Endometrial microvascular endothelial cells (primary cell): ENCODE data around the gene ACKR2.

GRCh38 chr3:42033062-42033382 is 58.1 kb upstream of the TRAK1 start:
- RAMPAGE, long total RNA, result no peak

DNA sequence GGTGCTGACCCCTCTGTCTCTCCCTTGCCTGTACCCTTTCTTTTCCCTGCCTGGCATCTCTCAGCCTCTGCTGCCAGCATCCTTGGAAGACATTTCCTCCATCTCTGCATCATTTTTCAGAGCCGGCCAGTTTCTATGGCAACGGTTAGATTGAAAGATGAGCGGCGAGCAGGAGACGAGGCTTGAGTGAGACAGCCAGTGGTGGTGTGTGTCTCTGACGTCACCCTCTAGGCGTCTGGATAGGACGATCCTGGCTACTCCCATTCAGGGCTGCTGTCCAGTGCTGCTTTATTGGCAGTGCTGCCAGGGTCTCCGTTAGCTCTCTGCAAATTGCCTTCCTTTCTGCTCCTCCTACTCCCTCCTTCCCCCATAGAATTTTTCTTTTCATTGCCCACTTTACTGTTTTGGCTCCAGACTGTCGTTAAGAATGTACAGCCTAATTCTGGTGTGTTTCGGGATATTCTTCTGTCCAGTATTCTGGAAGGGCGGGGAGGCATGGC is 57.9 kb downstream of the TRAK1 start:
- RAMPAGE, long total RNA, result no peak

DNA sequence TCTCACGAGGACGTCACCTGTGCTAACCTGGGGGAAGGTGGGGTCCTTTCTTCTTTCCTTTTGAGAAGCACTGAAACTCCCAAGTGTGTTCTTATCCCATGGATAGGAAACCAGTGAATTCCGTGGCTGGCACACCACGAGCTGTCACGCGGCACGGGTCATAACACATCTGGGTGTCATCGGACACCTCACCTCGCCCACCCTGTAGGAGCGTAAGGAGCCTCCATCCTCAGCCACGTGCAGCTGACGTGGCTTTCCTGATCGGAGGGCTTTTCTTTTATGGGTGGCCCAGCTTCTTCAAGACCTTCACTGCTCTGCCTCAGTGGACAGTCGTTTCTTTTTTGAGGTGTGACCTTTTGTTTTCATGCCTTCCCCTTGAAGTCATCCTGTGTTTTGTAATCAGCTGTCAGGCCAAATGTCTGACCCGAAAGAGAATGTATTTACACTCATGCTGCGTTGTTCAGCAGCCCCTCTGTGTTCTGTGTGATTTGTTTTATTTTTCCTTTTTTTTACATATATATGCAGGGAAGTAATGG is 41.9 kb downstream of the CCK start:
- RAMPAGE, long total RNA, result no peak

DNA sequence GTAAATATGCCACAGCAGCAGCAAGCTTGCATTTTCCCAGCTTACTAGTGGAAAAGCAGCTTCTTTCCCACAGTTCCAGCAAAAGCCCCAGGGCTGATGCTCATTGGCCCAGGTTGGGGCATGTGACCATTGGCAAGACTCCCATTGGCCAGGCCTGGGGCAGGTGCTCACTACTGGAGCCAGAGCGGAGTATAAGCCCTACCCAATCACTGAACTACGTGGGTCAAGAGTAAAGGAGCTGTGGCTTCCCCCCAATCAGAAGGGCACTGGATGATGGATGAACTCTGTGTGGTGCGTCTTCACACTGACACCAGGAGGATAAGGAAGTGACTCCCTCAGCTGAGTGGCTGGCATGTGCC is 13.2 kb upstream of the VIPR1 start:
- RAMPAGE, long total RNA, result no peak

DNA sequence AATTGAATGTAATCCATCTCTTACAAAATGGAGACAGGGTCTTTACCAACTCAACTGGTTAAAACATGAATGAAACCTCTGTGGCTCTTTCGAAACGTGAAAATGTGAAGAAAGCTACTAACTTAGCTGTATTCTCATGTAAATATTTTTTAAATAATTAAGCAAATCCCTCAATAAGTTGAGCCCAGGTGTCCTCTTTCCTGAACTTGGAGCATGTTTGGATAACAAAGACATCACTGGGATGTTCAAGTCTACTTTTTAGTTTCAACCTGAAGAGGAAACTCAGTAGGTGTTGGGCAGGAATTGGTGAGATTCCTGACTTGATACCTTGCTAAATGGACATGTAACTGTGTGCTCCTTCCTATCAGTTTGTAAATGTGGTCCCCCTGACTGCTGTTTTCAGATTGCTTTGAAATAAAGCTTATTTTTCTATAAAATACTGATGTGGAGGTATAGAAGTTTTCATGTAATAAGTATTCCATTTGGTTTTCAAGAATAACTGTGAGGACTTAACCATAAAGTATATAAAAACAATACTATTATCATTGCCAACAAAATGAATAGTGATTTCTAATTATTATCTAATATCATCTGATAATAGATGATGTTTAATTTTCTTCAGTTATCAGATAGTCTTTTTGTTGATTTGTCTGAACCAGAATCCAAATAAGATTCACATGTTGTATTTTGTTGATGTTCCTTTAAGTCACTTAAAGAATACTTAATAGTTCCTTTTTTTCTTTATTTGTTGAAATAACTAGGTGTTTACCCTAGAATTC is 4.1 kb downstream of the SS18L2 start:
- RAMPAGE, long total RNA, result no peak

- RAMPAGE, long total RNA, result no peak
Observed at GRCh38 chr3:42763039-42763347, 10.1 kb downstream of the CCDC13 start.

GRCh38 chr3:42809240-42809562 is at the start of gene ACKR2:
Gene ACKR2, plus strand, starts transcription at chr3:42809445.
- RAMPAGE, long total RNA, result no peak

DNA sequence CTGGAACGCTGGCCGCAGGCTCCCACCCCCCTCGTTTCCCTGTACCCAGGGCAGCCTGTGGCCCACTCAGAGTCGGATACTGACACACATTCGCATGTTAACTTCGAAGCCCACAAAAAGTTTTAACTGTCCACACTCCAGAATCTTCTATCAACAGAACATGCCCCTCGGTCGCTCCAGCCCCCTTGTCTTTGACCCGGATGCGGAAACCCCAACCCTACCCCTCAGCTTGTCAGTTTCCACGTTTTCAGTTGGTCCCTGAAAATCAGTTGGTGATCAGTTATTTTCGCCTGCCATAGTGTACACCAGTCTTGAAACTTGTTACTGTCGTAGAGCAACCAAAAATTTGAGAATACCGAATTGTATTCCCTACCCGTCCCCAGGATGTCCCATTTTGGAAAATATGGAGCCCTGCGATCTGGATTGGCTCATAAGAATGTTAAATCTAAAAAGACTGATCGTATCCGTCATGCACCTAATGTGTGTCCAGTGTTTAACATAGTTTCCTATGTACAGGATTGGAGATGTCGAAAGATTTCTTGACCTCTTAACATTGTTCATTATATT is 481 bp downstream of the KRBOX1 start:
- RAMPAGE, long total RNA, result no peak

GRCh38 chr3:42999087-42999599 is 20.0 kb downstream of the GASK1A start:
- RAMPAGE, long total RNA, result no peak

GRCh38 chr3:43162850-43163347 is 57.0 kb upstream of the POMGNT2 start:
- RAMPAGE, long total RNA, result no peak

GRCh38 chr3:43426424-43426692 is 140.0 kb downstream of the SNRK start:
- RAMPAGE, long total RNA, result no peak

DNA sequence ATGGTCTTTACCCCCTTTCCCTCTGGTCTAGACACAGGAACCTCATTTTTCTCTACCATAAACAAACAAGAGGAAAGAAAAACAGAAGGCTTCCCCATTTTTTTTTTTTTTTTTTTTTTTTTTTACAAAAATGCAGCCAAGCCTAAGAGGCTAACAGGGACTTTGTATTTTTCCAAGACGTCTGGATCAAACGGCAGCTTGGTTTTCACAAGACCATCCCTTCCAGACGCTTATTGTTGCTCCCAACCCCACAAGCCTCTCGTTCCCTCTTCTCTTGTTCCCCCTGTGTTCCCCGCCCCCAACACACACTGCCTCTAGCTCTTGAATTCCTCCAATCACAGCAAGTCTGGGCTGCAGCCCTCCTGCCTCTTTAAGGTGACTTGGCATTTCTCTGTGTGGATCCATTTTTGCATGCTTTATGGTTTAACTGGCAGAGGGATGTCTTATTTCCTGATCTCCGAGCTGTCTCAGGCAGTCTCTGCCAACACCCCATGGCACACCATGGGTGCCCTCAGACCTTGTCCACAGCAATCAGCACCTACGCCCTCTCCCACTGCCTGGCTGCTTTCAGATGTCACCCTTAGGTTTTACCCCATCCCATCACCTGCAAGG is 182.1 kb downstream of the ABHD5 start:
- RAMPAGE, long total RNA, result no peak

- RAMPAGE, long total RNA, result no peak
Observed at GRCh38 chr3:44235621-44236362, 5.9 kb upstream of the TOPAZ1 start.

DNA sequence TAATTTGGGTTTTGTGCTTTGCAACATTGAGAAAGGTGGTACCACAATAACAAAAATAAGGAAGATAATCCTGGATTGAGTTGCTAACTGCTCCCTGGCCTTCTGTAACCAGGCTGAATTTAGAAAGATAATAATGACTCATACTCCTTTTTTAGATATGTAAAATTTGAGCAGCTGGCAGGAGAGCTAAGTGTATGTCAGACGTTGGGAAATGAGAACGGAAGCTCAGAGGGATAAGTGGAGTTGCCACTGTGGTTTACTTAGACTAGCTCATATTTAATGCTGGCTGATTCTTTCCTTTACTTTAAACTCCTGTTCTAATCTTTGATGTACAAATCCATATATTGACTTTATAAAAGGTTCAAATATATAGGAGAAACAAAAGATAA is 17.1 kb downstream of the TCAIM start:
- RAMPAGE, long total RNA, result no peak

DNA sequence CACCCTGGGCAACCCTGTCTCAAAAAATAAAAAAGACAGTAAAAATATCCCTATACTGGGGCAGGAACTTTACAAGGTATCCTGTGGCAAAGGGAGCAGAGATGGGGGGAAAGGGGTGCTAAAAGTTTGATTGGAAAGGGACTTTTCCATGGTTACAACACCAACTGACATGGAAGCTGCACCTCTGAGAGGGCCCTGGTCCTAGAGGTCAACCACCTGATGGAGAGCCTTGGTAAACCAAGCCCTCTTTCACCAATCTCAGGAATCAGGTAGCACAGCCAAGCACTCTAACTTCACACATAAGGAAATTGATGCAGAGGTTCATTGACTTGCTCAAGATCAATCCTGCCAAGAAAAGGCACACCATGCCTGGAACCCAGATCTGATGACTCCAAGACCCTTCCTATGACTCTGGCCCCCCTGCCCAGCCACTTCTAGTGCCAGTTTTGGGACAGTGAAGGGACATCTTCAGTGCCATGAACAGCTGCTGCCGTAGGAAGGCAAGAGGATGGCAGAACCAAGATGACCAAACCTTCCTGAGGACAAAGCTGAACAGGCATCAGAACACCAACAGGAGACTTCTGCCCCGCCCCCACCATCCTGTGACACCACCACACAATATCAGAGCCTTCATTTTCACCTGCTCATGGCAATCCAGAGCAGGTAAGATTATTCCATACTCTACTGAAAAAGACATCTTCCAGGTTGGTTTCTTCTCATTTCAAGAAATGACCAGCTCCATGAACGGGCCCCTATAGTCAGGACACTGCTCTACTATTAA is 33.2 kb downstream of the ZNF445 start:
- RAMPAGE, long total RNA, result no peak

DNA sequence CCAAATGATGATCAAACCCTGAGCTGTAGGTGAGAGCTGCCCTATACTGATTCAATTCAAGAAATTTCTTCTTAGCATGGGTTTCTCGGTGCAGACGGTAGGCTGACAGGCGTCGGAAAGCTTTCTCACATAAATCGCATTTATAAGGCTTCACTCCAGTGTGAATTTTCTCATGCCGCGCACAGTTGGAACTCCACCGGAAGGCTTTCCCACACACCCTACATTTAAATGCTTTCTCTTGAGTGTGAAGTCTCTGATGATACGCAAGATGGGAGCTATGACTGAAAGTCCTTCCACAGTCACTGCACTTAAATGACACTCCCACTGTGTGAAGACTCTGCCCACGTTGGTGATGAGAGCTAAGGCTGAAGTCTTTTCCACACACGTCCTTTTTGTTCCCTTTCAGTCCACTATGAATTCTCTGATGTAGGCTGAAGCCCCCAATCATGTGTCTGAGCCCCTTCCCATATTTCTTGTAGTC is 29.5 kb downstream of the ZNF445 start:
- RAMPAGE, long total RNA, result no peak

- RAMPAGE, long total RNA, result no peak
Observed at GRCh38 chr3:44684942-44685279, 27.5 kb upstream of the ZNF502 start.

GRCh38 chr3:44984437-44984715 is 8.3 kb downstream of the EXOSC7 start:
- RAMPAGE, long total RNA, result no peak

DNA sequence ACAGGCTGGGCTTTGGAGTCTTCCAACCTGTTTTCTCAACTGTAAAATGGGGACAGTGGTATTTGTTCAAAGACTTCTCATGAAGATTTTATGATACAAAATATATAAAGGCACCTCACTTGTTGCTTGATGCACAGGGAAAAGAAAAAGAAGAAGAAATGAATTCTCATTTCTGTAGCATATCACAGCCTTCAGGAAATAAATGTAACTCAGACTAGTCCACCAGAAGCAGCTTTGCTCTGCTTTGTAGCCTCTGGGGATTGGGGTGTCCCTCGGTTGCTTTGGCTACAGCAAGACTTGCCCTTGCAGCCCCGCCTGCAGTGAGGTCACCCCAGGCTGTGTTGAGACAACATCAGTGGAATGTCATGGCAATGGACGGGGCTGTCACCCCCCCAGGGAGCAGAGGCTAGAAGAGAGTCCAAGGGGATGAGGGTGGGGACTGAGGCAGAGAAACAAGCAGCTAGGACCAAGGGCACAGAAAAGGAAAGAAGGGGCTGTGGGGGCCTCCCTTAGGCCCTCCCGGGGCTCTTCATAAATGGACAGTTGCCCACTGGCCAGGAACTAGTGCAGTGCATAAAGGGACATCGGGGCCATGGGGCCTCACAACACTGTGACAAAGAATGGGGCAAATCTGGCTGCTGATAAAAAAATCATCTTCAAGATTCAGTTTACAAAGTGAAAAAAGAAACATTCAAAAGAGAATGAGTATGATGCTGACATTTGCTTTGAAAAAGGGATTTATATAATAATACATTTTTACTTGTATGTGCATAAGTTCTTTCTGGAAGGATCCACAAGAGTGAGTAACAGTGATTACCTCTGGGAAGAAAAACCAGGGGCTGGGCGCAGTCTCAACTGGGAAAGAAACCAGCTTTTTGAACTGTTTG is 943 bp downstream of the CLEC3B start:
- RAMPAGE, long total RNA, result no peak

DNA sequence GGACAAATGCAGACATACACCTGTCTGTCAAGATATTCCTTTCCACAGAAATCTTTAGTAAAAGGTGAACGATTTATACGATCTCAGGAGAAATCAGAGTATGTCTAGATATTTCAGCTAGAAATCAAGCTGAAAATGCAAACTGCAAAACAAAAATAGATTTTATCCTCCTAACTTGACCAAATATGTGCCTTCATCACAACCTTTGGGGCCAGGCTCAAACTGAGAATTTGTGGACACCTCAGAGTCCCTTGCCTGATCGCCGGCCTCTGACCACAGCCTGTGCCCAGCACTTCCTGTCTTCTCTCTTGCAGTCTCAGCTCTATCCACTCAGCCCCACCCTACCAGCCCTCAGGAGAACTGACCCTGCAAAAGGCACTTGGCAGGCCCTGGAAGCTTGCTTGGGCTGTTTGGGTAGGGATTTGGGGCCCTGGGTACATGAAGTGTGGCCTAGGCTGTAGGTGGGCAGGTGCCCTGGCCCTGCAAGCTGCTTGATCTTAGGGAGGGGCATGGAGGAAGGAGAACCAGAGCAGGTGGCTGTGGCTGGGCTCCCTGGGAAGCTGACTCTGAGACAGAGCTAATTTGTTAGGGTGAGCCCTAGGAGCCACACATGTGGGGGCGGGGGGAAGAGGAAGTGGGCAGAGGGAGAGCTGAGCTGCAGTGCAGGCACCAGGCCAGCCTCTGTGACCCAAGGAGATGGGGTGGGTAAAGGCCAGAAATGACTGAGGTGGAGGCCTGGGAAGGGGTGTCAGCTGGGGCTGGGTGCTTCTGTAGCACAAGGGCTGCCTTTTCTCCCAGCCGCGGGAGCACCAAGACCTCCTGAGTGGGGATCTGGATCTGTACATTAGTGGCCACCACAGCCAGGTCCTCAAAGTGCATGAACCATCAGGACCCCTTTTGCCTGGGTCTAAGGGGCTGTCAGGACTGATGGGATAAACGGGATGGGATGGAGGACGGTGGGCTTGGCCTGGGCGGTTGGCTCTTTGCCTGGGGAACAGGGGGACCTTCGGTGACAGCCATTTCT is 8.7 kb downstream of the CLEC3B start:
- RAMPAGE, long total RNA, result no peak